Frontal cortex (tissue), 2 donors: ENCODE measurements around the genes HVCN1, PPP1CC, CUX2, SH2B3, ERP29 and NAA25.

GRCh38 chr12:110542762-110543358, 40.3 kb downstream of the PPTC7 start:
- RAMPAGE, long total RNA, result no peak

- RAMPAGE, long total RNA, result no peak
Observed at GRCh38 chr12:110545651-110546358, 37.3 kb downstream of the PPTC7 start.

- RAMPAGE, long total RNA, result no peak
Observed at GRCh38 chr12:110584943-110586059, 2.2 kb upstream of the PPTC7 start.

DNA sequence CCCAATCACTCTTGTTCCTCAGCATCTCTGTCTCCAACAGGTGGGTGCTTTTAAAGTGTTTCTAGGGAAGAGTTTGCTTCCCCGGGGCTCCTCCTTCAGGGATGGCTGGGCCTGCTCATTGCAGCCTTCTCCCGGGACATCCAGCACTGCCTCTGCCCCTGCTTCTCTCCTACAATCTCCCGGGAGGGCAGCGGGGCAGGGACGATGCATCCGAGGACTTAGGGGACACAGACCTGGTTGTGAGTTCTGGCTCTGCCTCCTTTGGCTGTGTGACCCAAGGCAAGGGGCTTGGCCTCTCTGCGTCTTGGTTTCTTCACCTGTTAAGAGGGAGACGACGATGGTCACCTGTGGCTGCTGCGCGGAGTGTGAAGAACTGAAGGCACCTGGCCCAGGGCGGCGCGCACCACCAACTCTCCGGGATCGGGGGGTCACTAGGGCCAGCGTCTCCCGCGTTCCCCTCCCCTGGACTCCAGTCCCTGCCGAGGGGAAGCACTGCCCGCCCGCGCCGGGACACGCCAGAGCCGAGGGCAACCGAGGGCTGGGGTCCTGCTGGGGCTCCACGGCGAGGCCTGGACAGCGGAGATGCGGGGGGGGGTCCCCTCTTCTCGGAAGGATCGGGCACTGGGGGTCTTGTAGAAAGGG, 402 bp downstream of the HVCN1 start:
- RAMPAGE, long total RNA, result no peak

GRCh38 chr12:110689034-110690178, at the start of gene HVCN1:
Gene HVCN1, minus strand, starts transcription at chr12:110689115.
- RAMPAGE, long total RNA, result start-site peak on the minus strand at chr12:110689122-110689165, 35 and 13 reads in 2 replicates; start-site peak on the minus strand at chr12:110689428-110689457, 29 and 11 reads in 2 replicates

DNA sequence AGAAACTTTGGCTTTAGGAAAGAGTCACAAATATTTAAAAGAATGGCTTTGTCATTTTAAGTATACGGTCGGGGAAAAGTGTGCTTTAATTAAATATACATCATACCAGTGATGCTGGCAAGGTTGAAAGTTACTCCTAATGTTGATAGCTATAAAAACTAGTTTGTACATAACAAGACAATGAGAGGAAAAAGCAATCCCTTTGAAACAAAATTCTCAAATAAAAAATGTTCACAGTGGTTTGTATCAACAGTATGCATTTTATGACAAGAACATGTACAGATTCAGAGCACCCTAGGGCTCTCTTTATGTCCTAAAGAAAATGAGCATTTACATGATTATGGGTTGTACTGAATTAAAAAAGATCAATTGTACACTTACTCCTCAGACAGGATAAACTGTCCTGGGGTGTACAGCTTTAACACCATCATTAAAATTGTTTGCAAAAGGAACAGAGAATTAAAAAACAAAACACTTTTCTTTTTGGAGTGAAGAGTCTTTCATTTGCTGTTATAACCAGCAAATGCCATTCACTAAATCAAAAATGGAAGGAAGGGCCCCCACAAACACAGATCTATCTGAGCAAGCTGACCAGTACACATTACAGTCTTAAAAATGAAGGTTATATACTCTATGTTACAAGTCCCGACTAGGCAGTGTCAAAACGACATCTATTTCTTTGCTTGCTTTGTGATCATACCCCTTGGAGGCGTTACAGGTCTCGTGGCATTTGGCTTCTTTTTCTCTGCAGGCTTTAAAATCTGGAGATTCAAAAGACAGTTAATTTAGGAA, 22.1 kb downstream of the PPP1CC start:
- RAMPAGE, long total RNA, result no peak

- RAMPAGE, long total RNA, result no peak
Observed at GRCh38 chr12:110741849-110743030, at the start of gene PPP1CC. Gene PPP1CC, minus strand, starts transcription at chr12:110742891.

DNA sequence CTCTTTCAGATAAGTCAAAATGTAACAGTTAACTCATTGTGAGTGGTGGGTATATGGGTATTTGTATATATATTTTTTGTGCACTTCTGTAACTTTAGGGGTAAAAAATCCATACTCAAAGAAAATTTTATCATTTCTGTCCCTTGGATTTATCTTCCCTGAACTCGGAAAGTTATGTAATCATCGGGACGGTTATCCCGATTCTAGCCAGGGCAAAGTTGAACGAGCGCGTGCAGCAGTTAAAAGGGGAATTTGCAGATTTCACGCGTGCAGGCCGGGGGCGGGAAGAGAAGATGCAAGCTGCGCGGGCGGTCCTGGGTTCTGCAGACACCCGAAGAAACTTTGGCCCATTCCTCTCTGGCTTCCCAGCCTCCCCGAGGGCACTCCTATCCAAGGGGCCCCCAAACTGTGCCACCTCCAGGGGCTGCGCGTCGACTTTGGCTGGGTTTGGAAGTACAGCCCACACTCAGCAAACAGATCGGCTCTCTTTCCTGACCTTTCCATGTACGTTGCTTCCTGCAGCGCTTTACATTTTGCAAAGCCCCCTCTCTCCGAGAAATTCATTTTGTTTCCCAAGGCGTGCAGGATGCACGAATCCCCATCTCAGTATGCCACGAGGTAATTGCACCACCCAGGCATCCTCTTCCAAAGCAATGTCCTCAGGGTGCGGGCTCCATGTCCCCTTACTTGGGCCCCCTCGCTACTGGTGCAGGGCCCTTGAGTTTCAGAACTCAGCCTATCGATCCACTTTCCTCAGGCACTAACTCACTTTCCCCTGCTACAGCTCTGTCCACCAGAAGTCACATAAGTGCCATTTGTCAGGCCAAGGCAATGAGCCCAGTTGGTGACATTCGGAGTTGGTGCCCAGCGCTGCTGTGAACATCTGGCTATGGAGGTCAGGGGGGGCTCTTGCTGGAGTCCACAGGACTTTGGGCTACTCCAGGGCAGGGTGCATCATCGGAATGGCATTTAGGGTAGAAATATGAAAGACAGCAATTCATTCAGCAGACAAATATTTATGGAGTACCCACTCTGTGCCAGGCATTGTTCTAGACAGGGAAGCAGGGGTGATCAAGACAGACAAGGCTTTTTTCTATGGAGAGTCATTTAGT, 1.1 kb upstream of the PPP1CC start:
- RAMPAGE, long total RNA, result no peak

GRCh38 chr12:110827014-110827428, 19.8 kb upstream of the CCDC63 start:
- RAMPAGE, long total RNA, result no peak

DNA sequence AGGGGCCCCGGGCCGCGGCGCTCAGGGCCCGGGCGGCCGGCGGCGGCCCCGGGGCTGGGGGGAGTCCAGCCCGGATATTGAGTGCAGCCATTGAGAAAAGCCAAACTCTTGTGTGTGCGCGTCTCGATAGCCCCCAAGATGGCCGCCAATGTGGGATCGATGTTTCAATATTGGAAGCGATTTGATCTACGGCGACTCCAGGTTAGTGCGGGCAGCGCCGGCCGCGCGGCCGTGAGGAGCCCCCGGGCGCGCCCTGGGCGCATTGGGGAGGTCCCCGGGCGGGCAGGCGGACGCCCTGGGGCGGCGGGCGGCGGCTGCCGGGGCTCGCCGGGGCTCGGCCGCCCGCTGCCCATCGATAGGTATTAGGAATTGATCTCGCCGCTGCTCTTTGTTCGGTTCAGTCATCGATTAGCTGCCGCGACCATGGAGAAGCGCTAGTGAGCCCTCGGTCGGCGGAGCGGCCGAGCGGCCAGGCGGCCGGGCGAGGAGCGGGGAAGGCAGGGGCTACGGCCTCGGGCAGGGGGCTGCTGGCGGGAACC, at the start of gene CUX2:
TSS of gene CUX2 (plus strand) at position 126 of the 539 bp plus-strand sequence.
- RAMPAGE, long total RNA, result no peak

DNA sequence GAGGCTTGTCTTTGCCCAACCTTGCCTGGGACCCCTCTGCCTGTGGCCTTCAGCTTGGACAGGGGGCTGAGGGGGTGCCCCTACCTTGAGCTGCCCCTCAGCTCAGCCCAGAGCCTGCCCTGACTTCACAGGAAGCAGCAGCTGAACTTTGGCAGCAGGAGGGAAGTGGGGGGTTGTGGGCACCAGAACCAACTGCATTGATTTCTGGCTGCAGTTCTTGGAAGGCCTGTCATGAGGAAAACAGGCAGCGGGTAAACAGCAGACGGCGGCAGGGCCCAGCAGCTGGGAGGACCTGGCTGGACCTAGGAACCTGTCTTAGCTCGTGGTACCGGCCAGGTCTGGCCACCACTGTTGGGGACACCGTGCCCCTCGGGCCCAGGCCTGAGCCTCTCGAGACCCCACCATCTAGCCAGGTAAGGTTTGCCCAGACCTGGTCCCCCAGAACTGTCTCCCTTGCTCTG, 40.6 kb downstream of the CUX2 start:
- RAMPAGE, long total RNA, result no peak

GRCh38 chr12:111361650-111362840, 6.8 kb downstream of the PHETA1 start:
- RAMPAGE, long total RNA, result no peak

DNA sequence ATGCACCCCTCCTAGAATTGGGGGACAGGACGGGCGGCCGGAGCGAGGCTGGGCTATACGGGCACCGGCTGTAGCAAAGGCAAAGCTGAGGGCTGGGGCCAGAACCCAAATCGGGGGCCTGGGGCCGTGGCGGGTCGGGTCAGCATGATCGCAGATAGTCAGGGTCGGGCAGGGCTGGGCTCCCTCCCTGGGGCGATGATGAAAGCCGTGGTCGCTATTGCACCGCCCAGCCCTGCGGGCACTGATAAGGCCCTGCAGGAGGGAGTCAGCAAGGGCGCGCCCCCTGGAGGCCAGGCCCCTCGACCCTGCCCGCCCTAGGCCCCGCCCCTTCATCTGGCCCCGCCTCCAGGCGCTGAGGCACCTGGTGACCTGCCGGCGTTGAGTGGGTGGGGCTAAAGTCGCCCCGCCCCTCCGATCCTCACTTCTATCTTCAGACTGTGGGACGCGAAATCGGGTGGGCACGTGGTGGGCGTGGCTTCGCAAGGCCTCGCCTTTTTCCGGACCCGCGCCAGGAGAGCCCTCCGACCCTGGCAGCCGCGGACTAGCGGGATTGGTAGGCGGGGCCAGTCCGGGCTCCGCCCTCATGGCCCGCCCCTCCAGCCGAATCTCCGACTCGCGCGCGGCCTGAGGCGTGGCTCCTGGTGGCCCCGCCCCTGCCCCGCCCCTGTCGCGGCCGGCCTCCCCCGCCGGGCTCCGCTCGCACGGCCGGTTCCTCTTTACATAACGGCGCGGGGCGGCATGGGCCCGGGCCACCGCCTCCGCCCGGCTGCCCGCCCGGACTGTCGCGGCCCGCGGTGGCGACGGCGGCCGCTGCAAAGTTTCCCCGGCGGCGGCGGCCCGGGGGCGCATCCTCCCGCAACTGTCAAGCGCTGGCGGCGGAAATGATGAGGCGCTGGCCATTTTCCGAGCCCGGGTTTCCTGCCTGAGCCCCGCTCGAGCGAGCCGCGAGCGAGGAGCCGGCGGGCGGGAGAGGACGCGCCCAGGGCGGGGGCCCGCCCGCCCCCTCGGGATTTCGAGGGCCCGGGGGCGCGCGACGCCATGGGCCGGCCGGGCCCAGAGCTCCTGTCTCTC, at the start of gene SH2B3:
TSS of gene SH2B3 (plus strand) at position 719 of the 1,071 bp plus-strand sequence.
- RAMPAGE, long total RNA, result no peak

- RAMPAGE, long total RNA, result no peak
Observed at GRCh38 chr12:111409236-111409599, 3.5 kb downstream of the SH2B3 start.

DNA sequence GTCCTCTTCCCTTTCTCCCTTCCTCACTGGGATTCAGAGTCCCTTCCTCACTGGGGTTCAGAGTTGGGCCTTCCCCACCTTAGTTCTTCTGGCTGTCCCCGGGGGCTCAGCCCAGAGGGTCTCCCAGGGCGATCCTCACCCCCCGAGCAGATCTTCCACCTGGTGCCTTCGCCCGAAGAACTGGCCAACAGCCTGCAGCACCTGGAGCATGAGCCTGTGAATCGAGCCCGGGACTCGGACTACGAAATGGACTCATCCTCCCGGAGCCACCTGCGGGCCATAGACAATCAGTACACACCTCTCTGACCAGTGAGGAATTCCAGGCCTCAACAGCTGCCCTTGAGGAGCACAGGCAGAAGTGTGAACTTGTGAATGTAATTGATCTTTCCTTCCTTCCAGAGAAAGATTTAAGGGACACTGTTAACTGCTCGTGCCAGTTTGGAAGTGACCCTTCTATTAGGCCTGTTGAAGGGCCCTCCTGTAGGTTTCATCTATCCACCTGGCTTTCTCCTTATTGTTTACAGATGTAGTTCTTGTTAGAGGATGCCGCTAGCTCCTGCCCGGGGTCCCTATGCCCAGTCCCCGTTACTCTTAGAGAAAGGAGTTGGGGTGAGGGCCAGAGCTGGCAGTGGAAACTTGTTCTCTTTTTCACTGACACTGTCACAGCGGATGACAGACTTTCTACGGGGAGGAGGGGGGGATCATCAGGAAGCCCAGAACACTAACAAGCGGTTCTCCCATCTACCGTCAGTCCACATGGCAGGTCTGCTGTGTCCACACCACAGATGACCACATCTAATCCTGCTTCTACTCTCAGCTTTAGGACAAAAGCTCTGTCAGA, 42.5 kb downstream of the SH2B3 start:
- RAMPAGE, long total RNA, result no peak

GRCh38 chr12:111643854-111644599, 41.7 kb downstream of the BRAP start:
- RAMPAGE, long total RNA, result no peak

- RAMPAGE, long total RNA, result no peak
Observed at GRCh38 chr12:111682792-111683551, 2.8 kb downstream of the BRAP start.

- RAMPAGE, long total RNA, result no peak
Observed at GRCh38 chr12:111775198-111776554, 8.9 kb downstream of the ALDH2 start.

DNA sequence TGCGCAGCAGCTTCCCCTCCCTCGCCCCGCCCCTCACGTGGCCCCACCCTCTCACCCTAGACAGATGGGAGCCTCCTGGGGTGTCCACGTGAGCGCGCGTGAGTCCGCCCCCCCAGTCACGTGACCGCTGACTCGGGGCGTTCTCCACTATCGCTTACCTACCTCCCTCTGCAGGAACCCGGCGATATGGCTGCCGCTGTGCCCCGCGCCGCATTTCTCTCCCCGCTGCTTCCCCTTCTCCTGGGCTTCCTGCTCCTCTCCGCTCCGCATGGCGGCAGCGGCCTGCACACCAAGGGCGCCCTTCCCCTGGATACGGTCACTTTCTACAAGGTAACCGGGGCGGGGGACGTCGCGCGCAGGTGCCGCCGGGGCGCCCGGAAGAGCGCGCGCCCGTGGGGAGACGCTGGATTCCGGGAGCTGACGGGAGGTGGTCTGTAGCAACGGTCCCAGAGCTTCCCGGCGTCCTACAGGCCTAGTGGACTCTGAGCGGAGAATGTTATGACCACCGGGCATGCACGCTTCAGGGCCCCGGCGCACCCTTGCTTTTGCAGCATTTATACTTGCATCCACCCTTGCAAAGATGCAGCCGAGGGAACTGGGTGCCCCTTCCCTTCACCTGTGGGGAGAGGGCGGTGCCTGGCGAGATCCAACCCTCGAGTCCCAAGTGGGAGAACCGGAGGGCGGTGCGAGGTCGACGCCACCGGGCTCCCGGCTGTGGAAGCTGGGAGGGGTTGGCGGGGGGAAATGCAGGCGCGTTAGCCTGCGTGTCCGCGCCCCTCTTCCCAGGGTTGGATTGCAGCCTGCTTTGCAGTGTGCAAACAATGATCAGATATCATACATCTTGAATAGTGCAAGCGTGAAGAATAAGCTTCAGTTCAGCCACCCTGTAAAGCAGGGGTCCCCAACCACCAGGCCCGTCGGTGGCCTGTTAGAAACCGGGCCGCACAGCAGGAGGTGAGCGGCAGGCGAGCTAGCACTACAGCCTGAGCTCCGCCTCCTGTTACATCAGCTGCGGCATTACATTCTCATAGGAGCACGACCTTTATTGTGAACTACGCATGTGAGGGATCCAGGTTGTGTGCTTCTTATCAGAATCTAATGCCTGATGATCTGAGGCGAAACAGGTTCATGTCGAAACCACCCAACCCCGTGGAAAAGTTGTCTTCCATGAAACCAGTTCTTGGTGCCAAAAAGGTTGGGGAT, at the start of gene ERP29:
TSS of gene ERP29 (plus strand) at position 147 of the 1,203 bp plus-strand sequence.
- RAMPAGE, long total RNA, result start-site peak on the plus strand centred at position 168 of the sequence, 13 bp wide, 1,199 and 79 reads in 2 replicates

GRCh38 chr12:112108295-112109288, at the start of gene NAA25:
Gene NAA25, minus strand, starts transcription at chr12:112108783.
- RAMPAGE, long total RNA, result no peak